Thoracic aorta endothelial cell (primary cell): ENCODE data around the genes SFMBT2 and KIN.

DNA sequence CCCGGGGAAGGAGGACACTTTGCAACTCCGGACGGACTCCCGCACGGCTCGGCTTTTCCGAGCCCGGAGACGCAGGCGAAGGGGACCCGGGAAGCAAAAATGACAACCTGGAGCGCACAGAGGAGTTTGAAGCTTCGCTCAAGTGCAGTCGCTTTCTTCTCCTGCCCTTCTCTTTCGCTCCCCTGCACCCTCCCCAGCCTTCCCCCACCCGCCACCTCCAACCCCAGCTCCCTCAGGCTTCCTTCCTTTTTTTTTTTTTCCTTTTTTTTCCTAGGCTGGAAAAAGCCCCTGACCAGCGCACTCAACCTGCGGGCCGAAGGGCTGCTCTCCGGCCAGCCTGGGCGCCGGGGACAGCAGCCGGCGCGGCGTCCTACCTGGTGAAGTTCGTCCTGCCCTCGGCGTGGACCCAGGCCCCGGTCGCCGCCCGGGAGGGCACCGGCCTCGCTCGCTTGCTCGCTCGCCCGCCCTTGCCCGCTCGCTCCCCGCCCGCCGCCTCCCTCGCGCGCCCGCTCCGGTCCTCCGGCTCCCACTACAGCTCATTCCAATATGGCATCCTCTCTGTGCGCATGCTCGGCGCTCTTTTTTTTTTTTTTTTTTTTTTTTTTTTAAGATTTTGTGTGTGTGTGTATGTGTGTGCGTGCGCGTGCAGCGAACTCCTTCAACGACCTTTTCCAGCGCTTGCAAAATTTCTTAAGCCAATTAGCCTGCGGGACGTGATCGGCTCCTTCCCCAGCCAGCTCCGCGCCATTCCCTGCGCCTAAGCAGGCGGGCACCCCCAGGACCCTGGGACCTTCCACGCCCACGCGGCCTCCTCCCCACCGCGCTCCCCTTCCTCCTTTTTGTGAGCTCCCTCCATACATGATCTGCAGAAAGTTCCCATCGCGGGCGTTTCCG lies at the start of gene SFMBT2:
Gene SFMBT2 (minus strand): TSS at position 548 of the 894 bp plus-strand sequence.
- CAGE, long polyA plus RNA, result no peak

GRCh38 chr10:7475911-7476315 lies 65.1 kb upstream of the SFMBT2 start:
- CAGE, long polyA plus RNA, result no peak

DNA sequence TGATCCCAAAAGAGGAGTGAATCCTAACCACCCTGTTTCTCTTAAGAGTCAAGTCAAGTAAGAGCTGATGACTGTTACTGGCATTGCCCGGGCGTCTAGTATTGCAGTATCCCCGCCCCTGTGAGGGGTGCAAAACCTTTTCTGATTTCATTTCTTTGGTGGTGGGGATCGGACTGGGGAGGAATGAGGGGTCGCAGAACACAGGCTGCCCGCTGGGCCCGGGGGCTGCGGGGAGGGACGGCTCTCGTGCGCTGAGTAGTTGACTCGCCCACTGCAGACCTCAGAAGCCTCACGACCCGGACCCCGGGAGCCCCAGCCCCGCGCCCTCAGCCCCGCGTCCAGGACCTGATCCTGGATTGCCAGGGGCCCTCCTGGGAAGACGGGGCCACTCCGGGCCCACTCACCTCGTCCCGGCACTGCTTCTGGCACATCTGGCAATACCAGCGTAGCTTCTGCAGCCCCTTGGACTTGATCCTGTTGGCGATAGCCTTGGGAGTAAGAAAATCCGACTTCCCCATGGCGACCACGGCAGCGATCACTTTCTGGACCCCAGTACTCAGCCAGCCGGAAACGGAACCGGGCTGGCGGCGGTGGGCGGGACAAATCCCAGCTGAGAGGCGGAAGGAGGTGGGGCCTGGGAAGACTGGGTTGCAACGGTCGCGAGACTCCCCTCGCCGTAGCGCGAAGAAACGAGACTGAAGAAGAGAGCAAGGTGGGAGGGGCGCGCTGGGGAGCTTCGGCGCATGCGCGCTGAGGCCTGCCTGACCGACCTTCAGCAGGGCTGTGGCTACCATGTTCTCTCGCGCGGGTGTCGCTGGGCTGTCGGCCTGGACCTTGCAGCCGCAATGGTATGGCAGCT lies at the start of gene KIN:
Gene KIN (minus strand): TSS at position 578 of the 859 bp plus-strand sequence.
- CAGE, long polyA plus RNA, result no peak

- CAGE, long polyA plus RNA, result no peak
These were observed 11.0 kb upstream of the TAF3 start for GRCh38 chr10:7807329-7807777.

- CAGE, long polyA plus RNA, result no peak
These were observed 241.6 kb downstream of the GATA3 start for GRCh38 chr10:8296015-8296540.

- CAGE, long polyA plus RNA, result no peak
These were observed 311.7 kb downstream of the GATA3 start for GRCh38 chr10:8366088-8366775.

- CAGE, long polyA plus RNA, result no peak
These were observed 857.6 kb downstream of the GATA3 start for GRCh38 chr10:8912020-8912641.

- CAGE, long polyA plus RNA, result no peak
These were observed 216.7 kb upstream of the CELF2 start for GRCh38 chr10:10801048-10801307.

- CAGE, long polyA plus RNA, result no peak
These were observed 193.2 kb upstream of the CELF2 start for GRCh38 chr10:10824309-10824943.

DNA sequence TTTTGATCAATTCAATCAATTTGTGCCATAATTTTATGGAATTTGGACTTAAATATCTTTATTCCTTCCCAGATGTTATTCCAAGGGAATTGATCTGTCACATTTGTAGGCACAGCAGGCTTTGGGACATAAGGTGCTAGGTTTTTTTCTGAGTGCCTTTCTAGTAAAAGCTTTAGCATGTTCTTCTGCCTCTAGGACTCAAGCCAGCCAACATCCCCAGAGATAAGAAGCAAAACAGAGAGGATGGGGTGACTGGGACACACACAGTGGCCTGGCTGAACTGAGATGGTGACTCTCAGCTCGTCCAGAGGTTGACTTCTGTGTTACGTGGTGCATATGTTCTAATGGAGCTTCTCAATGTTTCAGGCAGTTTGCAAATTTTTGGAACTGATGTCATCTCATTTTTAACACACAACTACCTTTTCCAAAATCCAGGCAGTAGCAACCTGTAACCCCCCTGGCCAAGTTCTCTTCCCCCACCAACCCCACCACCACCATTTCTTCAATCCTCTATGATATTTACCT lies 188.1 kb upstream of the CELF2 start:
- CAGE, long polyA plus RNA, result no peak

GRCh38 chr10:10845045-10845605 lies 172.5 kb upstream of the CELF2 start:
- CAGE, long polyA plus RNA, result no peak

DNA sequence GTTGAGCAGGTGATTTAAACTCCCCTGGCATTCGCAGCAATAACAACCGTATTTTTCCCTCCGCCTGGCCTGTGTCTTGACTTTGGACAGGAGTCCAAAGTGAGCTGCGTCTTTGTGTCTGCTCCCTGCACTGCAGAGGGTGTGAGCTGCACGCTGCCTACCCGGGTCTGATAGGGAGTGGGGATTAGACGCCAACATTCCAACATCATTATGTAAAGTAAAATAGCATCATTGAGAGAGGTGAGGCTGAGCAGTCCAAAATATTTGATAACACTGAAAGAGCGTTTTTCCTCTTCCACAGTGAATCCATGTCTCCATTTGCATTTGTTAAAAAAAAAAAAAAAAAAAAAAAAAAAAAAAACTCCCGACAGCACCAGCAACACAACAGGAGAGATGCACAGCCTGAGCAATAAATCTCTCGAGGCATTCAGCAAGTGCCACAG lies 68.6 kb downstream of the CELF2 start:
- CAGE, long polyA plus RNA, result no peak

DNA sequence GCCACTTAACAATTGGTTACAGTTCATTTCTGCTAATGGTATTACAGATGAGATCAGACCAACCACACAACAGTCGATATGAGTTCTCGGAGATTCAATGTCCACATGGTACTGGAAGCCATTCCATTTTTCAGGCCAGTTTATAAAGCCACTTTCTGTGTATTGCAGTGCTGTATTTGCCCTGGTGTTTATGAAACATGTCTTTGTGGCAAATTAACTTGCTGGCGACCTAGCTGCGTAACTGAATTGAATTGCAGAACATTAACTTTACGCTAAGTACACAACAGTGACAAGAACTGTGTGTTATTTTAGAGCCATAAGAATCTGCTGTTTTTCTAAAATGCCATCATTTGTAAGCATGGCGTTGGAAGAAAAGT lies 76.3 kb downstream of the CELF2 start:
- CAGE, long polyA plus RNA, result no peak

- CAGE, long polyA plus RNA, result no peak
These were observed 124.2 kb downstream of the CELF2 start for GRCh38 chr10:11141743-11142333.

GRCh38 chr10:11156520-11156995 lies 138.9 kb downstream of the CELF2 start:
- CAGE, long polyA plus RNA, result no peak

DNA sequence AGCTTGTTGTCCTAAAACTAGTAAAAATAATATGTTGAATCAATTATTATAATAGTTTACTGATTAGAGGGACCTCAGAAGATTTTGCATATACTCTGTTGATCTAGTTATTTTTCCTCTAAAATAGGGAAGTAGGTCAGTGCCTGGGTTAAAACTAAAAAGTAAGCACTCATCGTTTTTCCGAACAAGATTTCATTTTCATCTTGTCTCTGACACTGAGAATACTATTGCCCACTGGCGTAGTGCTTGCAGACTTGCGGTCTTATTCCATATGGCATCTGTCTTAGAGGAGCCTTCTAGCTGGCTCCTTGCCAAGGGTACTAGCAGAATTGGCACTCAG lies 143.3 kb downstream of the CELF2 start:
- CAGE, long polyA plus RNA, result no peak

DNA sequence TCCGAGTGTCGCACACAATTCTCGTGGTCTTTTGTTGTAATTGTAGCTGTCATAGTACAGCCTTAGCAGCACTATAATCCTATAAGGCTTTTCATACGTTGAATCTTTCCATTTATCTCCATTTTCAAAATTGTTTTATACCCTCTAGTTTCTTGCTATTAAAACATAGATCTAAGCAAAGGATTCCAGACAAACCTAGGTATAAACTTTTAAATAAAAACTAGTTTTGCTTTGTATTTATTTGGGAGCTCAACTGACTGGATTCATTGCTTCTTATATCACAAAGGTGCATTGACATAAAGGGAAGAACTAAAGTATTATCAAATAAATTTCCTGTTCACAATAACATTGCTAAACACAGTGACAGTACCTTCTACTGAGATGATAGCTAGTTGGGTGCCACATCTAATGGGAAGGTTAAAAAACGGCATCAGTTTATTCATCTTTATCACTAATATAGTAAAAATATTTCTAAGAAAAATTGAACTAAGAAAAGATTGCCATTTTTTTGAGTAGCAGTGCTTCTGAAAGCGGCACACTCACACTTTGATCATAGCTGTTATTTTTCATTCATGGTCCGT lies 220.7 kb downstream of the CELF2 start:
- CAGE, long polyA plus RNA, result no peak

DNA sequence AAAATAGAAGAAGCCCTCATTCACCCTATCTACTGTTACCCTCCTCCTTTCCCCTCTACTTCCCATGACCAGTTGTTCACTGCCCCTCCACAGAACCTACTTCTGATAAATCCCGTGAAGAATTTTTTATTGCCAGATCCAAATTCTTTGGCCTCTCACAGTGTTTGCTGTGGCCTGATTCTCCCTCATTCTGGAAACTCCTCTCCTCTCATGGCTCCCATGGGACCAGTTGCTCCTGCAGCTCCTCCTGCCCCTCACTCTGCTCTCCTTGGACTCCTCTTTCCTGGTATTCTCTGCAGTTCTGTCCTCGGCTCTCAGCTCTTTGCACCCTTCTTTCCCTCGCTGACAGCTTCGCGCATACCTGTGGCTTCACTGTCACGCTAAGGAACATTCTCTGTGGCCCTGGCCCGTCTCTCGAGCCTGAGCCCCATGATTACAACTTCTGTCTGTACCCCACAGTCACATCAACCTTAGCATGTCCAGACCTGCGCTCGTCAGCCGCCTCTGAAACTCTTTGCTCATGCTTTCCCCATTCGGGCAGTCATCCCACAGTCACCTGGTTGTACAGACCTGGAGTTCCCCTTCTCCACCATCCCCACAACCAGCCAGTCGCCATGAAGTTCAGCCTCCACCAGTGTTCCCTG lies 228.9 kb downstream of the CELF2 start:
- CAGE, long polyA plus RNA, result no peak

GRCh38 chr10:11256859-11257459 lies 239.3 kb downstream of the CELF2 start:
- CAGE, long polyA plus RNA, result no peak

DNA sequence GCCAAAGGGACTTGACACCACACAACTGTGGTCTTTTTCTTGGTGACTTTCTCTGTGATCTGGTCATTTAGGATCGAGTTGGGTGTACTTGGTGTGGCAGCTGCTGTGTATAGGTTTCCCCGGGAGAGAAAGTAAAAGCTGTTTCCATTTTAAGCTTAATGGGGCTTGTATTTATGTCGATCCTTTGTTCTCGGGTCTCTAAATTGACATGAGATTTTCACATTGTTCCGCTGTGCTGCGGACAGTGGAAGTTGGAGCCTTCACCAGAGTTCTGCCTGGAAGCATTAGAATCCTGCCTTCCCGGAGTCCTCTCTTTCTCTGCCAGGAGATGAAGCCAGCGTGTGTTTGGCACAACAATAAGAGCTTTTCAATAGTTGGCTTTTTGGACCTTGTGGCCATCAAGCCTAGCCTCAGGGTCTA lies 284.9 kb downstream of the CELF2 start:
- CAGE, long polyA plus RNA, result no peak